GM23338 (cell line): ENCODE results near the gene ZIC2.

GRCh38 chr13:99724677-99725449 lies 118.4 kb downstream of the CLYBL start:
- PRO-cap: no peak
- RAMPAGE, long total RNA: no peak

- PRO-cap: no peak
- RAMPAGE, long total RNA: no peak
These were observed 112.7 kb downstream of the ZIC5 start for GRCh38 chr13:99858664-99859497.

DNA sequence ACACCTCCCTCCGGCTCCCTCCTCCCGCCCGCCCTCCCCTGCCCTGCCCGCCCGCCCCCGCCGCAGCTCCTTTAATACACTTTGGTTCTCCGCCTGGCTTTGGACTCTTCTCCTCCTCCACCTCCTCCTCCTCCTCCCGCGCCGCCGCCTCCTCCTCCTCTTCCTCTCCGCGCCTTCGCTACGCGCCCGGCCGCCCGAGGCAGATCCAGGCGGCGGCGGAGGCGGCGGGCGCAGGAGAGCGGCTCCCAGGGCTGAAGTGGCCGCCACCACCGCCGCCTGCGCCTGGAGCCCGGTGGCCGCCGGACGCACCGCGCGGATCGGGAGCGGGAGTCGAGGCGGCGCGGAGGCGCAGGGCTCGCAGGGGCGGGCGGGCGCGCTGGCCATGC lies at the start of gene ZIC2:
ZIC2 (plus strand) TSS at position 102 of the 386 bp plus-strand sequence.
- PRO-cap: bidirectional peak, plus-strand start at position 202 of the sequence, minus-strand start outside the sequence
- RAMPAGE, long total RNA: no peak

- PRO-cap: bidirectional peak, plus-strand start at chr13:99987855, minus-strand start at chr13:99987874
- RAMPAGE, long total RNA: no peak
These were observed 6.2 kb downstream of the ZIC2 start for GRCh38 chr13:99987602-99988343.

DNA sequence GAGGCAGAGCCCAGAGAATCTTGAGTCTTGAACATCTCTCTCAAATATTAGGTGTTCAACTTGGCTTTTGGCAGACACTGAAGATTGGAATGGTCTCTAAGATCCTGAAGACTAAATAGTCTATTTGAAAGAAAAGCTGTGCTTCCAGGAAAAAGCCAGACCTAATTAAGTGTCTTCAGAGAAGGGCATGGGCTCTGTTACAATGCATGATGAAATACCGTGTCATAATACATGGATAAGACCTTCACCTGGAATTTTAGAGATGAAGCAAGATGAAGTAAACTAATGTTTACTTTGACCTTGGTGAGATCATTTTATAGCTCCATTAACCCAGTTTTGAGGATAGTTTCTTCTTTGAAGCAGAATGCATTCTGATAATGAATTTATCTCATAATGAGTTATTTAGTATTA lies 9.9 kb downstream of the PCCA start:
- PRO-cap: no peak
- RAMPAGE, long total RNA: no peak

DNA sequence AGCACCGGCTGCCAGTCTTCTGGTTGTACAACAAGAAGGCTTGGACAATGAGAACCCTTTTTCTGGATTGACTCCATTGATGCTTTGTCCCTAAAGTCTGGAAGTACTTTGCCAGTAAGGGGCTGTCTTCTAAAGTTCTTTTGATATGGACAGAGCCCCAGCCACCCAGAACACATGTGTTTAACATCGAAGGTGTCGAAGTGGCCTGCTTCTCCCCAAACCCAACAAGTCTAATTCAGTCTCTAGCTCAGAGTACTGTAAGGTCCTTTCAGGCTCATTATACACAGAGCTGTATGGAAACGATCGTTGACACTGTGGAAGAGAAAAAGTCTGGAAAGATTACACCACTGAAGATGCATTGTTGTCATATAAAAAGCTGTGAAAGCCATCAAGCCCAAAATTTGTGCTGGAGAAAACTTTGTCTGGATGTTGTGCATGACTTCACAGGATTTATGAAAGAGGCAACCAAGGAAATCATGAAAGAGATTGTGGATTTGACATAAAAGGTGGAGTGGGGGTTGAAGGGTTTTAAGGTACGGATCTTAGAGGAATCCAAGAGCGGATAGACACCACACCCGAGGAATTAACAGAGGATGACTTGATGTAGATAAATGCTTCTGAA lies 236.9 kb downstream of the PCCA start:
- PRO-cap: no peak
- RAMPAGE, long total RNA: no peak

DNA sequence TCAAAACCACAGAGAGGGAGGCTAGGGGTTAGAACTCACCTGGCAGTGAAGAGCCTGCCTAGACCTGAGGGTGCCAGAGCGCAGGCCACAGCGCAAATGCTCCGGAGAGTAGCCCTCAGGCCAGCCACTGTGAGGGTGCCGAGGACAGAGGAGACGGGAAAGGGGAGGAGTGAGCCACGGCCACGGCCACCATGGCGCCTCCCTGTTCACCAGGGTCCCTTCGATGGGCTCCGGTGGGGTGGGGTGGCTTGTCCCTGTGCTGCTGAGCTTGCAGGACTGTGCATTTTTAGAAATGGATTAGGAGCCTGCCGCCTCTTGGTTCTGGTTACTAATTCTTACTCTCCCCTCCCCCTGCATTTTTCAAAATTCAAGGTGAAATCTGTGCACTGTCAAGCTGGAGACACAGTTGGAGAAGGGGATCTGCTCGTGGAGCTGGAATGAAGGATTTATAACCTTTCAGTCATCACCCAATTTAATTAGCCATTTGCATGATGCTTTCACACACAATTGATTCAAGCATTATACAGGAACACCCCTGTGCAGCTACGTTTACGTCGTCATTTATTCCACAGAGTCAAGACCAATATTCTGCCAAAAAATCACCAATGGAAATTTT lies 58.8 kb downstream of the GGACT start:
- PRO-cap: unidirectional peak, minus-strand start at position 270 of the sequence
- RAMPAGE, long total RNA: no peak

- PRO-cap: no peak
- RAMPAGE, long total RNA: no peak
These were observed 304.9 kb upstream of the TPP2 start for GRCh38 chr13:102291900-102292290.

DNA sequence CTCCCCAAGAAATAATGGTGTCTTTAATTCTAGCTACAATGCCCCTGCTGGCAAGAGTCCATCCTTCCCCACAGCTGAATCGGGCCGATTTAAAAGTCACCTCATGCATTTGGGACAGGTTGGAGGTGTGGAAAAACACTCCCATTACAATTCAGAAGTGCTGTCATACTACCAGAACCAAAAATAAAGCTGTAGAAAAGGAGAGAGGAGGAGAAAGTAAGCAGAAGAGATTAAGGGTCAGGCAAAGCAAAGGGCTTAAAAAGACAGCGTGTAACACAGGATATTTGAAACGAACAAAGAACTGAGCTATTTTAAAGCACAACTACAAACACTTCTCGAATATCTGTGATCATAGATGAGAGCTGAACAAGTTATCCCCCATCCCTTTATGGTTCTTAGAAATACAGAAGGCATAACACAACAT lies 285.4 kb upstream of the TPP2 start:
- PRO-cap: no peak
- RAMPAGE, long total RNA: no peak

DNA sequence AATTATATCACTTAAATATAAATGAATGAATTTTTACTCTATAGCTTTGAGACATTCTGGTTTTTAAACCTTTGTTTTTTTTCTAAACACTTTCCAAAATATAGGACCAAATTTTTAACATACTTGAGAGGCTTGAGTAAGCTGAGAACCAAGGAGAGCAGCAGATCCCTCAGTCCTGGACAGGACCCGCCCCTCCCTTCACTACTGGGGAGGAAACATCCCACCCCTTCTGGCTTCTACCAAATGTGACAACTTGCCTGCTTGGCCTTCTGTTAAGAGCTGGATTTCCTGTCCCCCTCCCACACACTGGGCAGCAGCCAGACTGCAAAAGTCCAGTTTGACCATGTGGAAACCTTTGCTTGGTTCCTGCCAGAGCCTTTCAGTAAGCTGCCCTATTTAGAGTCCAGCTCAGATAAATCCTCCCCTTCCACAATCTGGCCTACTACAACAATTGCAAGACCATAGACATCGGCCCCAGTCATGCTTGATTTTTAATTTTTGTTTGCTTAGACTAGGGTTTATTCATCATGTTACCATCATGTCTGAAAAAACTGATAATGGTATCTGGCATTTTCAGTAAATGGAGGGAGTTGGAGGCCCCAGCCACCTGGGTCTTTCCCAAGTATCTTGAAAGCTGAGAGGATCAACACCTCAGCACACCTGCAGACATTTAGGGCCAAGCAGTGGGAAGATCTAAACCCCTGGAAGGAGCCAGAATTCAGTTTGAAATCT lies 279.1 kb upstream of the TPP2 start:
- PRO-cap: no peak
- RAMPAGE, long total RNA: no peak

DNA sequence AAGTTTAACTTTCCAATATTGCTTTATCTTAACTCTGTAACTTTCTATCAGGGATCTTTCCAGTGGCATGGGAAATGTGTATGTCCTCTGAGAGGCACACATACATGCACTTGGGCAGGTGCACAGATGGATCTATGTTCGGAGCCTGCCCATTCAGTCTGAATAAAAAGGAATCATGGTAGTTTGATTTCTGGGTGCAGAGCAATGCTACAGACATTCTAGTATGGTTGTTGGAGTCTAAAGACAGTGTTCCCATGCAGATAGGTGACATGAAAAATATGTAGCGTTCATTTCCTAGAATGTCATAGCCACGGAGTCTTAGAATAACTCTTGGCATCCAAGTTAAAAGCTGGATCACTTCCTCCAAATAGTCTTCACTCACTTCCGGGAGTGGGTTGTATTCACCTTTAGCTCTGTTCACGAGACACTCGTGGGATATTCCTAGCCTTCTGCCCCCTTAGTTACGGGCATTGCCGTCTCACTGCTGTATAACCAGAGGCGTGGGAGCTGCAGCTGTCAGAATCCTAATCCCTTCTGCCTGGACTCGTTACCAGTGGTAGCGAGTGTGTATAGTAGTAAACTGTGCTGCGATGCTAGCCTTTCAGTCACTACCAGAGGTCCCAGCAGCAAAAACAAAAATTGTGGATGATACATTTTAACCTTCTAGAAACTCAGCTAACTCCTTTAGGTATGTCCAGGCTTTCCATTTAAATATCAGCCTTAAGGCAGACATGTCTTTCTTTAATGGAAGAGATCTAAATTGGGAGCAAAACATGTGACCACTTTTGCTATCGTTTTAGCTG lies 33.9 kb downstream of the ERCC5 start:
- PRO-cap: no peak
- RAMPAGE, long total RNA: no peak

- PRO-cap: no peak
- RAMPAGE, long total RNA: no peak
These were observed 62.4 kb downstream of the ERCC5 start for GRCh38 chr13:102908120-102908647.

DNA sequence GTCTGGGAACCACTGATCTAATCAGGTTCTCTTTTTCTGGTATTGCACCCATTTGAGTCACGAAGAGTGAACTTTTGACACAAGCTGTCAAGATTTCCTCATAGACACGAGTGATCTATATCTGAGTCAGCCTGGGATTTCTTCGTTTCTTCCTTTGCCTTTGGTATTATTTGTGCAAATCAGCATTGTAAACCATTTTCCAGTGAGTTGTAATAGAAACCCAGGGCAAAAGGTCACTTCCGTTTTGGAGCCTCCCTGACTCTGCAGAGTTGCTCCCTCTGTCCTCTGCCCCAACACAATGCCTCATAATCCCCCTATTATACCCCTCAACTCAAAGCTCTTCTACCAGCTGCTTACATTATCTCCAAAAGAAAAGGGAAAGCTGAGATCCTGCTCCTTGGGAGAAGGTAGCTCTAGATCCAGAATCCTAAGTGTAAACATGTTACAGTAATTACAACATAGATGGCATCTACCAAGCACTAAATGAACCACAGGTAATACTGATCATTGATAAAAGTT lies 454.6 kb downstream of the DAOA start:
- PRO-cap: no peak
- RAMPAGE, long total RNA: no peak

DNA sequence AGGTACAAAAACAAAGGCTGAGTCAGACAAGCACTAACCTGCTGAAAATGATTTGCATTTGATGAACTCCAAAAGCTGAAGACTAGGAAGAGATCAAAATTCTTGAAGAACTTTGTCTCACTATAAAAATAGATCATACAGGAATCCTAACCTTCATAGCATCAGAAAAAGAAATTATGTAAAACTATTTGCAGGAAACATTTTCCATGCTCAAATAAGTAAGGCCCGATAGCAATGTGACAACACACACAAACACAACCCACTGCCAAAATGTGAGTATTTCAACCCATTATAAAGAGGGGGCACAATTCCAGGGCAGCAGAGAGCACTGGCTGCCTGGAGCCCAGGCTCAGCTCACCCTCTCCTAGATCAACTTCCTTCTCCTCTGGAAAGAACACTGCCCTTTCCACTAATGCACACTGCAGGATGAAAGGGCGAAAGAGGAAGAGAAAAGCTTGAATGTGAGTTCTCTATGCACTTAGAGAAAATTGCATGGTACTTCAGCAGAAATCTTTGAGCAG lies 381.3 kb downstream of the EFNB2 start:
- PRO-cap: no peak
- RAMPAGE, long total RNA: no peak

GRCh38 chr13:106344103-106344643 lies 191.3 kb downstream of the EFNB2 start:
- PRO-cap: no peak
- RAMPAGE, long total RNA: no peak

- PRO-cap: no peak
- RAMPAGE, long total RNA: no peak
These were observed 44.4 kb downstream of the EFNB2 start for GRCh38 chr13:106490807-106491763.

GRCh38 chr13:106492103-106492703 lies 43.3 kb downstream of the EFNB2 start:
- PRO-cap: no peak
- RAMPAGE, long total RNA: no peak

GRCh38 chr13:106514723-106515731 lies 20.4 kb downstream of the EFNB2 start:
- PRO-cap: no peak
- RAMPAGE, long total RNA: no peak

DNA sequence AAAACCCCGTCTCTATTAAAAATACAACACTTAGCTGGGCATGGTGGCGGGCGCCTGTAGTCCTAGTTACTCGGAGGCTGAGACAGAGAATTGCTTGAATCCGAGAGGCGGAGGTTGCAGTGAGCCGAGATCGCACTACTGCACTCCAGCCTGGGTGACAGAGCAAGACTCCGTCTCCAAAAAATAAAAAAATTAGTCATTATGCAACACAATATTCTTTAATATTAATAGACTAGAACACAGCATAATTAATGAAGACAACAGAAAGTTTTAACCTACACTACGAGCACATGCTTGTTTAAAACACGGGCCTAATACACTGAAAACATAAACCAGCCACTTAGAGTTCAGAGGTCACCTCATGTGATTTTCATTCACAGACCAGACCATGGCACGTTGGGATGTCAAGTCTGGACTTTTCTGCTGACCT lies 17.3 kb downstream of the EFNB2 start:
- PRO-cap: no peak
- RAMPAGE, long total RNA: no peak

- PRO-cap: no peak
- RAMPAGE, long total RNA: no peak
These were observed 12.6 kb downstream of the EFNB2 start for GRCh38 chr13:106522962-106523242.